Measurements from ENCODE around the genes CNIH2, BBS1 and LRFN4.

DNA sequence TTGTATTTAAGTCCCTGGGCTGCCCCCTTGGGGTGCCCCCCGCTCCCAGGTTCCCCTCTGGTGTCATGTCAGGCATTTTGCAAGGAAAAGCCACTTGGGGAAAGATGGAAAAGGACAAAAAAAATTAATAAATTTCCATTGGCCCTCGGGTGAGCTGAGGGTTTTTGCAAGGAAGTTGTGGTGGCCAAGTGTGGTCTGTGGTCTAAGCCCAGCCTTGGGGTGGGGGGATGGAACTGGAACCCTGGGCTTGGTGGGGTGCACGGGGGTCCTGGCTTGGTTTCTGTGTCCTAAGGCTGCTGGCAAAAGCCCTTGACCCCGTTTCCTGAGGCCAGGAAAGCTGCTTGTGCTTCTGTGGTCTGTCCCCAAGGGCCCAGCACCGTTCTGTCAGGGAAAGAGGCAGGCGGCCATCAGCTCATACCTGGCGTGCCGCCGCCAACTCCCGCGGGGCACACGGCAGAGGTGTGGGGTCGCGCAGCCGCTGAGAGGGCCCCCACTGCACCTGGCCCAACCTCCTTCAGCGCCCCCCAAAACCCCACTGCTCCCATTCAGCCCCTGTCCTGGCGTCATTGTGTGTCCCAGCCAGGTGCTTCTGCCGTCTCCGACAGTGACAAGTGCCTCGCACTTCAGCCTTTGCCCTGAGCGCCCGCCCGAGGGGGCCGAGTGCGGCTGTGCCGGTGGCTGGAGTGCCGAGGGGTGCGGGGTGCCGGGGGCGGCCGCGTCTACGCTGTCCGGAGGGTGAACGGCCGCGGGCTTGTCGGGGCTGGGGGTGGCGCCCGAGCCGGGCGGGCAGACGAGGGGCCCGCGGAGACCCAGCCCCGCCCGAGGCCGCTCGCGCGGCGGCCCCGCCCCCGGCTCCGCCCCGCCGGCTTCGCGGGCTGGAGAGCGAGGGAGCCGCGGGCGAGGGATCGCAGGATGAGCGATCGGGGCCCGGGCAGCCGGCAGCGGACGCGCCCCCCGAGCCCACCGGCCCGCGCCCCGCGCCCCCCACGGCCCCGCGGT is at the start of gene CNIH2:
Gene CNIH2, plus strand, starts transcription at position 857 of the 999 bp plus-strand sequence.
- RRBS = 3% methylated on average over 40 of the region's 80 CpGs

DNA sequence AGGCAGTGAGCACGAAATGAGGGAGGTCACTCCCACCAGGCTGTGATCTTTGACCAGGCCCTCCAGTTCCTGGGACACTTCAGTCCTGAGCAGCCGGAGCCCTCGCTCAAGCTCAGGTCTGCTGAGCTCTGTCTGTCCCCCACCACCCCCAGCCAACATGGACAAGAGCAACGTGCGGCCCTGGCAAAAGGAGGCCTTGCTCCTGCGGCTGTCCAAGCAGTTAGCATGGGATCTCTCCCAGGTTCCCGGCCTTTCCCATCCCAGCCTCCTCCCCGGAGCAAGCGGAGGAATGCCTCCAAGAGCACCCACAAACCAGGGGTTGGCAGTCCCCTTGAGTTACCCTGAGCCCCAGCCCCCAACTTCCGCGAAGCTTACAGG is 3.2 kb downstream of the CD248 start:
- RRBS = no CpG with 5 or more reads among the region's 11 CpGs

DNA sequence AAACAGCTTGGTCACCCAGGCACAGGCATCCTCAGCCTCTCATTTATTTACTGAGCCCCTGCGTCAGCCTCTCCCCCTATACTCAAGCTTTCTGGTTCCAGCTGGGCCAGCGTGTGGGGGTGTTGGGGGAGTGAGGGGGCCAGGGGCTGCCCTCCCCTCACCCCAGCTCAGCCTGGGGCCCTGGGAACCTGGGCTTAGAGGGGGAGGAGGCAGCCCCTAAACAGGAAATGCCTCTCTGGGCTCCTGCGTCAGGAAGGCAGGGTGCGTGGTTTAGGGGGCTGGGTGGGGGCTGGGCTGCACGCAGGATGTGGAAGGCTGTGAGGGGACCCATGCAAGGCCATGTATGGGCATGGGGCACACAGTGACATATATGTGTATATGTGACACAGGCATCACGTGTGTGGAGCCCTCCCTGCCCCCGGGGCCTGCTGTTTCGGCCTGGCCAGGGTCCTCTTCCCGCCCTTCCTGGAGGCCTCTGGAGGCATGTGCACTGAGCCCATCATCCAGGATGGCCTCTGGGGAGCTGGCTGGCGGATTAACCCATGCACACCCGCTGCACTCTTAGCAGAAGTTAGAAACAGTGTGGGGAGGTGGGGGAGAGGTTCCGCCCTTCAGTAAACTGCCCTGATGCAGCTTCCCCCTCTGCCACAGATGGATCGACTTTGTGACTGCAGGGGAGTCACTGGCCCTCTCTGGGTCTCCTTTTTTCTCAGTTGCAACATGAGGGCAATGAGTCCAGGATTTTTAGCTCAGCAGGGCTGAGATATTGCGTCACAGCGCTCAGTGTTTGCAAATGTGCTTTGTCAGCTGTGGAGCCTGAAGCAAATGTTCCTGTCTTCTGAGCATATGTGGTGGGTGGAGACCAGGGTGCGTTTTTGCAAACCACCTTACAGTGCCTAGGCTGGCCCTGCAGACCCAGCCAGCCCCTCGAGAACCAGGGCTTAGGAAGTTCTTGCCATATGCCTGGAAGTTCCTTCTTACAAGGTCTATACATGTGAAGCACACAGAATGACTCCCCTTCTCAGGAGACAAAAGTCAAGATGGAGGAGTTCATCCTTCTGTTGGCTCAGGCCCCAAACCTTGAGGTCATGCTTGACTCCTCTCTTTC is 1.2 kb upstream of the CD248 start:
- RRBS = no CpG with 5 or more reads among the region's 17 CpGs

GRCh38 chr11:66322664-66322980 is 5.8 kb upstream of the CD248 start:
- RRBS = no CpG with 5 or more reads among the region's 6 CpGs

DNA sequence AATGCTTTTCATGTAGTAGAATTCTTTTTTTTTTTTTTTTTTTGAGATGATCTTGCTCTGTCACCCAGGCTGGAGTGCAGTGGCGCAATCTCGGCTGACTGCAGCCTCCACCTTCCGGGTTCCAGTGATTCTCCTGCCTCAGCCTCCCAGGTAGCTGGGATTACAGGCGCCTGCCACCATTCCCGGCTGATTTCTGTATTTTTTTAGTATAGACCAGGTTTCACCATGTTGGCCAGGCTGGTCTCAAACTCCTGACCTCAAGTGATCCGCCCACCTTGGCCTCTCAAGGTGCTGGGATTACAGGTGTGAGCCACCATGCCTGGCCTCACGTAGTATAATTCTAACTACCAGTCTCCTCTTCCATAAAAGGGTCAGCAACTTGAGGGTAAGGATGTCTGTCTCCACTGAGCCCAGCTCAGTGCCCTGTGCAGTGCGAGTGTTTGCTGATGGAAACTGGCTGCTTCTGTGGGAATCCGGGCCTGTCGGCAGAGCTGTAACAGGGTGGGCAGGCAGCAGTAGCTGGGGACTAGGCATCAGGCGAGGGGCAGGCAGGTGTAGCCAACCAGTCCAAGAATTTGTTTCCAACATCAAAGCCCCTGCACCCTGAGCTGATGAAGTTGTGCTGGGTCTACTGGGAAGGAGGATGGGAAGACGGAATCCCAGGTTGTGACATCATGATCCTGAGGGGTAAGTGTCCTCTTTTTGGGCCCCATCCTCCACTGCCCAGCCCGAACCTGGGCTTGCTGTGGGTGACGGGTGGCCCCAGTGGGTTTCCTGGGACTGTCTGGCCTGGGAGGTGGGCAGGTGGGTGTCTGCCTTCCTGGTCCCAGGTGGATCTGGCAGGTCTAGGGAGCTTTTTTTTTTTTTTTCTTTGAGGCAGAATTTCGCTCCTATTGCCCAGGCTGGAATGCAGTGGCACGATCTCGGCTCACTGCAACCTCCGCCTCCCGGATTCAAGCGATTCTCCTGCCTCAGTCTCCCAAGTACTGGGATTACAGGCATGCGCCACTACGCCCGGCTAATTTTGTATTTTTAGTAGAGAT is 11.2 kb downstream of the SLC29A2 start:
- RRBS = no CpG with 5 or more reads among the region's 23 CpGs

GRCh38 chr11:66510185-66511420 is at the start of gene BBS1:
TSS of gene BBS1 (plus strand) at chr11:66510635.
- RRBS = 3% methylated on average over 8 of the region's 38 CpGs

DNA sequence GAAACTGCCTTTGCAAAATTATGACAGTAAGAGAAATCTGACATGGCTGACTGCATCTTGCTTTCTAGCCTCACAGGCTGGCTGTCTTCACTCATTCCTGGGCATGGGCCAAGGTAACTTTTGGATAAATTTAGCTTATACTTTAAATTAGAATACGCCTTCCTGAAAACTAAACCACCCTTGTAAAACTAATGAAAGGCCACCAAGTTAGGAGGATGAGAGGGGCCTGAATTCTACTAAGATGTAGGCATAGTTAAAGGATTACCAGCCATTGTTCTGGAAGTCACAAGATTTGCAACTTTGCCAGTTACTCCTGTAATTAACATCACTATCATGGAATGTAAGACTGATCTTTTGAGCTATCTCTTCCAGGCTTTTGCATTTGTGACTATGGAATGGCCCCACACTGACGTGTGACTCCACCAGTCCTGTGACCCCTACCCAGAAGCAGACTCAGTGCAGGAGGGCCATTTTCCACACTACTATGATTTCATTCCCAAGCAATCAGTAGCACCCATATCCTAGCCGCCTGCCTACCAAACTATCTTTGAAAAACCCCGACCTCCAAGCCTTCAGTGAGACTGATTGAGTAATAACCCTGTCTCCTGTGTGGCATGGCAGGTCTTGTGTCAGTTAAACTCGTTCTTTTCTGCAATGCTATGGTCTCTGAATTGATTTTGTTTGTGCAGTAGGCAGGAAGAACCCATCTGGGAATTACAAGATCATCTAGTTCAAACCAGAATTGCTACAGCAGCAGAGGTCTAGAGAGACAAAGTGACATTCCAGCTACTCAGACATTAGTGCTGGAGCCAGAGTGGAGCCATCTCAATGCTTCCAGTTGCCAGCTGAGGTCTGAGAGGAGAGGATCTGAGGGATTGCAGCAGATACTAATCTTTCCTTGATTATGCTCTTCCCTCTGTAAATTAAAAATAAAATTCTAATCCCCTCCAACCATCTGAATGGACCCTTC is 1.8 kb upstream of the CTSF start:
- RRBS = no CpG with 5 or more reads among the region's 5 CpGs

DNA sequence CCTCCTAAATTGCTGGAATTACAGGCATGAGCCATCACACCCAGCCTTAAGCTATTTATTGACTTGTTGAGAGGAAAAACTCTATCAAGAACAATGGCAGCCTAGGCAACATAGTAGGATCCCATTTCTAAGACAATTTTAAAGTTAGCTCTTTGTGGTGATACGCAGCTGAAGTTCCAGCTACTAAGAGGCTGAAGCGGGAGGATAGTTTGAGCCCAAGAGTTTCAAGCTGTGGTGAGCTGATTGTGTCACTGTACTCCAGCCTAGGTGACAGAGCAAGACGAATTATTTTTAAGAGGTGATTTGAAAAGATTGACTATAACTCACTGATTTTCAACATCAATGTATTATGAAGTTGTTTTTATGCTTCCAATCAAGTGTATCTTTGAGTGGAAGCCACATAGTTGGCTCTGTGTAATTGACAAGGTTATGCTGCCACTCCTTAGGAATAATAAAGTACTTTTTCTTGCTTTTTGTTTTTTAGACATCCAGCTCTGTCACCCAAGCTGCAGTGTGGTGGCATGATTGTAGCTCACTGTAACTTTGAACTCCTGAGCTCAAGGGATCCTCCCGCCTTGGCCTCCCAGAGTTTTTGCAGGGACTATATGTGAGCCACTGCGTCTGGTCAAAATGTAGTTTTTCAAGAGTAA is 10.9 kb downstream of the RBM4 start:
- RRBS = no CpG with 5 or more reads among the region's 5 CpGs

DNA sequence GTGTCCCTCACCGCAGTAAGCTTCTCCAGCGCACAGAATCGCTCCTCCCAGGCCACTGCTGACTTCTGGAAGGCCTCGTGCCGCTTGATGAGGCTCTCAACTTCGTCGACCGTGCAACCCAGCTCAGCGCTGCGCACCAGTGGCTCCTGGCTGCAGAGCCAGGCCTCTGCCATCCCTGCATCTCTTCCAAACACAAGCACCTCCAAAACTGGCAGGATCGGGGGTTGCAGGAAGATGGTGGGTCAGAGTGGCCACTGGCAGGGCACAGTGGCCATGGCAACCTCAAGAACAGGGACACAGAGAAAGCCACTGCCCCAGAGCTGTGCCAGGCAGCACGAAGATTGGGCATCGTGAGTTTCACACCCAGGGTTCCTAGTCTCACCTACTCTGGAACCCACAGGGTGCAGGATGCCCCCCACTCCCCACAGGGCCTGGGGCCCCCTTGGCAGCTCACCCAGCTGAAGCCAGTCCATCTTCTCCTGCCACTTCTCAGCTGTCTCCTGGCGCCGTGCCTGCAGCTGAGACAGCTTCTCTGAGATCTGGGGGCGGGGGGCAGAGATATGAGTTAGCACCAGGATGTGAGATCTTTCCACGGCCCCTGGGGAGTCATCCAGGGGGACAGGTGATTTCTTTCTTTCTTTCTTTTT is 11.1 kb upstream of the RBM4B start:
- RRBS = no CpG with 5 or more reads among the region's 17 CpGs

GRCh38 chr11:66749042-66749703 is 4.6 kb downstream of the C11orf80 start:
- RRBS = no CpG with 5 or more reads among the region's 4 CpGs

DNA sequence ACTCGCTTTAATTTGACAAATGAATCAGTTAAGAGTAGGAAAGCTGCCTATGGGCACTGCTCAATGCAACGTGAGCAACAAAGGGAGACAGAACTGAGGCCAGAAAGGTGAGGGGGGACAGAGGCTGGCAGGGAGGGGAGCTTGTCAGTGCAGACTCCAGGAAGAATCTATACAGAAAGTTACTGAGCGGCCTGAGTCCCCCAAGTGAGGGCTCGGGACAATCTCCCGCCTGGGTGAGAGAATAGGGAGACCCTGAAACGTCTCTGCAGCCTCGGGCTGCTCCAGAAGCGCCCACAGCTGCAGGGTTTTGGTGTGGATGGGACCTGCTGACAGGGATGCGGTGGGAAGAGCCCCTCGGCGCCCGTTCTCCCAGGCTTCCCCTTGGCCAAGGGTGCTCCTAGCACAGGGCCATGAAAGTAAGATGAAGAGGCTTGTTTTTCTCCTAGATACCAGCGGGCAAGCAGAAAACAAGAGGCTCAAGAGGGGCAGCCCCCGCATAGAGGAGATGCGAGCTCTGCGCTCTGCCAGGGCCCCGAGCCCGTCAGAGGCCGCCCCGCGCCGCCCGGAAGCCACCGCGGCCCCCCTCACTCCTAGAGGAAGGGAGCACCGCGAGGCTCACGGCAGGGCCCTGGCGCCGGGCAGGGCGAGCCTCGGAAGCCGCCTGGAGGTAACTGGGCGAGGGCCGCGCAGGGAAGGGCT is 689 bp upstream of the RCE1 start:
- RRBS = 4% methylated on average over 8 of the region's 36 CpGs

GRCh38 chr11:66844015-66844554 is 844 bp downstream of the RCE1 start:
- RRBS = no CpG with 5 or more reads among the region's 7 CpGs

DNA sequence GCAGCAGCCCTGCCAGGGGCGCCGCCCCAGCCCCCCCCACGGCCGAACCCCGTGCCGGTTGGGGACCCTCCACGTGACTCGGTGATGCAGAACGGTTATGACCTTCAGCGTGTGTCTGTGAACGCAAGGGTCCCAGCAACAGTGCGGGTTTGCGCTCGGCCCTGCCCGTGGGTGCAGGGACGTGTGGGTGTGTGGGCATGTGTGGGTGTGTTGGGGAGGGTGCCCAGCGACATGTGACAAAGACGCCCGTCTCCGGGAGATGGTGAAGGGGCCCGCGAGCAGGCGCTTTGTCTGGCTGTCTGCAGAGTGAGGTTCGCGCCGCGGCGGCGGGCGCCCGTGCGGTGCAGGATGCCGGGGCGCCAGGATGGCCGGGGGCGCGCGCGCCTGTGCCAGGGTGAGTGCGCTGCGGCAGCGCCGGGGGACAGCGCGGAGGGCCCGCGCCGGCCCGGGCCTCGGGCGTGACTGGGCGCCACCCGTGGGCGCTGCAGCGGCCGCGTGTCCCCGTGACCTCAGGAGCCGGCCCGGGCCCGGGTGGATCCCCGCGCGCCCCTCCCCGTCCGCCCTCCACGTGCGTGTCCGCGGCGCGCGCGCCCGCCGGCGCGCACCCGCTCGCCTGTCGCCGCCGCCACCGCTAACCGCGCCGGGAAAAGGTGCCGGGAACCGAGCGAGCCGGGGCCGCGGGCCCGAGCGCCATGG is at the start of gene LRFN4:
Gene LRFN4, plus strand, starts transcription at position 594 of the 696 bp plus-strand sequence.
- RRBS = 2% methylated on average over 69 of the region's 95 CpGs

- RRBS = no CpG with 5 or more reads among the region's 27 CpGs
Observed at GRCh38 chr11:66868275-66869077, 11.6 kb downstream of the LRFN4 start.

GRCh38 chr11:66901795-66902619 is 45.1 kb downstream of the LRFN4 start:
- RRBS = no CpG with 5 or more reads among the region's 11 CpGs

- RRBS = no CpG with 5 or more reads among the region's 13 CpGs
Observed at GRCh38 chr11:66915194-66915891, 42.8 kb downstream of the PC start.

DNA sequence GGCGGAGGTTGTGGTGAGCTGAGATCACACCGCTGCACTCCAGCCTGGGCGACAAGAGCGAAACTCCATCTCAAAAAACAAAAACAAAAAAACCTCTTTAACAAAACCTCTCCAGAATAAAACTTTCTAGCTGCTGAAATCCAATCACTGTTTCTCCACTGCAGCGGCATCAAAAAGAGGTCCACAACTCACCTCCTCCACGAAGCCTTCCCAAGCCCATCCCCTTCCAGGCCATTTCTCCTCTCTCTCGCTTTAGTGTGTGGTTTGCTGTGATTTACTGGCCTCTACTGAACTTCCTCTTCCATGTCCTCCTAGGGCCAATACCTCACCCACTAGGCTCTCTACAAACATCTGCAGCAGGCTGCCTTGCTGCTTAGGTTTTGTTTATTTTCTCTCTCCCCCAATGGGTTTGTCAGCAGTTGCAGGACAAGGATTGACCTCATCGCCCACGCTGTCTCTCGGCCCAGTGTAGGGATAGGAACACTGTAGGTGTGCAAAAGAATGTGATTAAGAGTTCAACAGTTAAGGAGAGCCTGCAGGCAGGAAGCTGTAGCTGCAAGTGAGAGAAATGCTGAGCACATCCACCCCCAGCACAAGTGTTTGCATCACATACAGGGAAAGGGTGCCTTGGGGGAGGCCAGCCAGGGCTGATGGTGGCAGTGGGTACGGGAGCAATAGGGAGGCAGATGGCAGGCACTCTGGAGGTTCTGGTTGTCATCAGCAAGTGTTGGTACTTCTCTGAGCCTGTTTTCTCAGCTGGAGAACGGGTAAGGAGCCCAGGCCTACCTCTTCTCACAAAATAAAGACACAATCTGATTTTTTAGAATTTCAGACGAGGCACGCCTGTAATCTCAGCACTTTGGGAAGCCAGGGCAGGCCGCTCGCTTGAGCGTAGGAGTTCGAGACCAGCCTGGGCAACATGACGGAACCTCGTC is 1.4 kb downstream of the PC start:
- RRBS = no CpG with 5 or more reads among the region's 20 CpGs

DNA sequence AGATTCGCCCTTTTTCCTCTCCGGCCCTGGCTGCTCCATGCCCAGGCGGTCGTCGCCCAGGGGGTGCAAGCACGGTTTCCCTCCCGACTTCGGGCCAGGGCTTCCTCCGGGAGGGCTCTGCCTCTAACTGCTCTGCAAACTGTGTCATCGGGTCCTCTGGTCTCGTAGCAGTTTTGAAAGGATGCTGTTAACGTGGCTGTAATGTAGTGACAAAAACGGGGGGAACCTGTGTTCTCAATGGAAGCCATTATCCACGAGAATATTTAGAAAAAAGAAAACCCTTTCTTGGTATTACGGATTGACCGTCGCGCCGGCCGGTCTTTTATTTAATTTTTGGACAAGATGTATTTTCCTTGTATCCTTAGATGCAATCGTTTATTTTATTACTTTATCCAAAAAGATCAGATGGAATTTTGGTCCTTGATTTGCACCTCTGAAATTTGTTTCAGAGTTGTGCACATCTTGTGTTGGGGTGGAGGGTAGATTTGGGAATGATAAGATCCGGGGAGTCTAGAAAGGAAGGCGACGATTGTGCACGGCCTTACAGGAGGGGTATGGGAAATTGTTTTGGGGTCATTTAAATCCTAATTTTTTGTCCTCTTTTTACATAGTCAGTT is 1.2 kb downstream of the KDM2A start:
- RRBS = 4% methylated on average over 7 of the region's 25 CpGs

DNA sequence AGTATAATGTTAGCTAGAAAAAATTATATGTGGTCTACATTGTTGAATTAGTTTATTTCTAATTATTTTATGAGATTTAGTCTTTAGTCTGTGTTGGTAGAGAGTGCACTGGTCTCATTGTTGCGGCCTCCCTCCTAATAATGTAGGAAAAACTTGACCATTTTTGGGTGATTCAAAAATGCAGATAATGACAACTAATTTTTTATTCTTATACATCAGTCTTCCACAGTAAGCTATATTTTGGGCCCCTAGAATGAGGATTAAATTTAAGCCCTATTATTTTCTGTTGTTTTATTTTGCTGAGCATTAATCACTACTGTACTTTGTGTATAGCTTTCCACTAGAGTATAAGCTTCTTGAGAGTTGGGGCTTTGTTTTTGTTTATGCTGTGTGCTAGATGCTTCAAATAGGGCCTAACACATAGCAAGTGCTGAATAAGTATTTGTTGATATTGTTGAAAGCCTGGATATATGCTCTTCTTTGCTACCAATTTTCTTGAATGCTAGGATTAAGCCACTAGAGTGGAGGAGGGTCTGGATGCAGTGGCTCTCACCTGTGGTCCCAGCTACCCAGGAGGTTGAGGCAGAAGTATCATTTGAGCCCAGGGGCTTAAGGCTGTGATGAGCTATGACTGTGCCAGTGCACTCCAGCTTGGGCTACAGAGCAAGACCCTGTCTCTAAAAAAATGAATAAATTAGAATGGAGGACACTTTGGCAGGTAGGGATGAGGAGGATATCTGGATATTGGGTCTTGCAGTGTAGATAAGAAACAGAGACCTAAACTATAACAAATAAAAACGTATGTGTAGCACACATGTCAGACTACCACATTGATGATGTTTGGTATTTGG is 9.6 kb downstream of the KDM2A start:
- RRBS = no CpG with 5 or more reads among the region's 2 CpGs

GRCh38 chr11:67181536-67181944 is 62.5 kb downstream of the KDM2A start:
- RRBS = no CpG with 5 or more reads among the region's 2 CpGs